Bile duct (tissue), 1 donor: ENCODE results near the genes MAPK13, BNIP5 and PI16.

GRCh38 chr6:36102151-36102917 lies 28.0 kb upstream of the MAPK13 start:
- PRO-cap: no peak

DNA sequence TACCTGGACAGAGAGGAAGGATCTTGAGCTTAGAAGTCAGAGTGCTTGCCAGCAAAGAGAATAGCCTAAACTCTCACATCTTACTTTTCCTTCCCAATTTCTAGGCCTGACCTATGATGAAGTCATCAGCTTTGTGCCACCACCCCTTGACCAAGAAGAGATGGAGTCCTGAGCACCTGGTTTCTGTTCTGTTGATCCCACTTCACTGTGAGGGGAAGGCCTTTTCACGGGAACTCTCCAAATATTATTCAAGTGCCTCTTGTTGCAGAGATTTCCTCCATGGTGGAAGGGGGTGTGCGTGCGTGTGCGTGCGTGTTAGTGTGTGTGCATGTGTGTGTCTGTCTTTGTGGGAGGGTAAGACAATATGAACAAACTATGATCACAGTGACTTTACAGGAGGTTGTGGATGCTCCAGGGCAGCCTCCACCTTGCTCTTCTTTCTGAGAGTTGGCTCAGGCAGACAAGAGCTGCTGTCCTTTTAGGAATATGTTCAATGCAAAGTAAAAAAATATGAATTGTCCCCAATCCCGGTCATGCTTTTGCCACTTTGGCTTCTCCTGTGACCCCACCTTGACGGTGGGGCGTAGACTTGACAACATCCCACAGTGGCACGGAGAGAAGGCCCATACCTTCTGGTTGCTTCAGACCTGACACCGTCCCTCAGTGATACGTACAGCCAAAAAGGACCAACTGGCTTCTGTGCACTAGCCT lies 21.9 kb upstream of the MAPK13 start:
- PRO-cap: no peak

- PRO-cap: no peak
These were observed 10.9 kb upstream of the MAPK13 start for GRCh38 chr6:36118964-36120170.

GRCh38 chr6:36122793-36123348 lies 7.4 kb upstream of the MAPK13 start:
- PRO-cap: no peak

GRCh38 chr6:36130148-36131191 lies at the start of gene MAPK13:
Gene MAPK13 (plus strand): TSS chr6:36130513.
- PRO-cap: unidirectional peak, plus-strand start at chr6:36130198; bidirectional peak, plus-strand start at chr6:36130503, minus-strand start at chr6:36130390

- PRO-cap: no peak
These were observed 799 bp downstream of the MAPK13 start for GRCh38 chr6:36131192-36131431.

GRCh38 chr6:36139417-36140049 lies 9.2 kb downstream of the MAPK13 start:
- PRO-cap: no peak

- PRO-cap: no peak
These were observed 418 bp downstream of the PNPLA1 start for GRCh38 chr6:36270219-36270736.

DNA sequence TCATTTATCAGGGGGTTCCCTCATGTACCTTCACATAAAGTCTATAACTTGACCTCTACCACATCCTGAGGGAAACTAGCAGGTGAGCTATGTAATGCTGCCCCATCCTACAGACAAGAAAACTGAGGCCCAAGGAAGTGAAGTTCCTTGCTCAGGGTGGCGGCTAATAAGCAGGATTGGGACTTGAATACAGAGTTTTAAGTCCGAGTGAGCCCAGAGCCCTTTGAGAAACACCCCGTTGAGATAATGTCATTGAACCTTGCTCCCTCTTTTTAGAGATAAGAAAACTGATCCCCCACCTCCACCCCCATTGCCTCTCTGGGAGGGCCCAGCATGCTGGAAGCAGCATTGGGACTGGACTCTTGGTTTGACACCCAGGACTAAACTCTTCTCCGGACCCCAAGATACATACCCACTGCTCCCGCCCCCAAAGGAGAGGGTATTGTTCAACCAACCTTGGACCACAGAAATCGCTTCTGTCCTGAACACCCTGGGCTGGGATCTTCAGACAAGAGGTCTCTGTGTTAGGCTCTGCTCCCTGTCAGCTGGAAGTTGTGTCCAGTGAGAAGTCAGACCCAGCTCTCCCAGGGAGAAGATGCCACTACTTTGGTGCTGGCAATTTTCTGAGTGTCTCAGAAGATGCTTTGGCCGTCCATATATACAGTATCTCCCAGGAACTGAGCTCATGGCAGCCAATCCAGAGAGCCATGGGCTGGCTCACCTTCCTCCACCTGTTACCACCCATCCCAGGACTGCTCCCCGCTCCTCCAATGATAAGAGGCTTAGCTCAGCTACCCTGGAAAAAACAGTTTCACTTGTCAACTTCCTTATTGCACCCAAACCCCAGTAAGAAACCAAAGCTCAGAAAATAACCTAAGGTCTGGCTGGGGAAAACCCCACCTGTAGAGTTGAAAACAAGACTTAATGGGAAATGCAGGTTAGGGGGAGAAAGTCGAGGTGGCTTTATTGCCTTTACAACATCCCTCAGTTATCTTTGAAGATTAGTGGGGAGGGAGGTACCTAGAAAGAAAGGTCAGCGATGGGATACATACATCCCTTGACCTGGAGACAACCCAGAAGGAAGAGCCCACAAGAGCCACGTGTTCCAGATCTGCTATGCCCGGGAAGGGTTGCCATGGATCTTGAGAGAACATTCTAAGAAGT lies at the start of gene BNIP5:
TSS of gene BNIP5 (minus strand) at position 632 of the 1,164 bp plus-strand sequence.
- PRO-cap: unidirectional peak, minus-strand start at position 632 of the sequence

- PRO-cap: no peak
These were observed 23.9 kb downstream of the ETV7 start for GRCh38 chr6:36363467-36364012.

DNA sequence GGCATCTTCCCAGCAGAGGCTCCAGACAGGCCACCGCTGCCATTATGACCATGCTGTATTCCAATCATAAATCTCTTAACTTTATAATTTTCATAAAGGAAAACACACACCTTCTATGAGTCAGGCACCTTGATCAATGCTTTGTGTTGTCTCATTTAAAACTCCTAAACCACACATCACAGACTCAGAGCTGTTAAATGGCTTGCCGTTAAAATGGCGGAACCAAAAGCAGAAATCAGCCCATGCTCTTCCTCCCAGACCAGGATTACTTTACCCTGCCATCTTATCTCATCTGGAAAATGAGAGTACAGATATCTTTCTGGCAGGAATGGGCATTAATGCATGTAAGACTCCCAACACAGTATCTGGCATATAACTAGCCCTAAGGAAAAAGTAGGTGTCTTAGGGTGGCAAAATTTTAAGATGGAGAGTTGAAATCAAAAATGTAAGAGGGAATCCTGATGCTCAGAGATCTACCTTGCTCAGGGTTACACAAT lies 36.6 kb downstream of the STK38 start:
- PRO-cap: no peak

DNA sequence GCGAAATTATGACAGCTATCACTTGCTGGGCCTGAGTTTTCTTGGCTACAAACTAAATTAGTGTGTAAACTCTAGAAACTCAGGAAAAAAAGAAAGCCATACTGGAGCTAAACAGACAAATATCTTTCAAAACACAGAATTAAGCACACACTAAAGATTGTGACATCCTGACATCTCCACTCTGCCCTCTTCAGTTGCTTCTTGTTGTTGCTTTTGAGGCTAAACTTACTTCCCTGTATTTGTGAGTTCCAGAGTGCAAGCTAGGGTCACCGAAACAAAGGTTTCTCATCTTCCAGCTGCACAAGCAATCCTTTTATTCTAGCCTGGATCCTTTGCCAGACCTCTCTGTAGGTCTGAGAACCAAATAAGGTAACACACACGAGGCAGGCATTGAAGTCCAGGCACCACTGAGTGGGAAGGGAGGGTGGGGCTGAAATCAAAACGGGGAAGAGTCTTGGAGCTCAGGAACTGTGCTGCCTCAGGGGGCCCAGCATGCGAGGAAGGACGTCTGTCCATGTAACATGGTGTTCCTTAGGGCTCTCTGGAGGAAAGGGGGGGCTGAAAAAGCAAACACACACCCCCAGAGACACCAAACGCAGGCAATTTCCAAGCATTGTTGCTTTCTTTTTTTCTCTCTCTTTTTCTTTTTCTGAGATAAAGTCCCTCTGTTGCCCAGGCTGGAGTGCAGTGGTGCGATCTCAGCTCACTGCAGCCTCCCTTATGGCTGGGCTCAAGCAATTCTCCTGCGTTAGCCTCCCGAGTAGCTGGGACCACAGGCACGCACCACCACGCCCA lies 14.3 kb upstream of the SRSF3 start:
- PRO-cap: no peak

DNA sequence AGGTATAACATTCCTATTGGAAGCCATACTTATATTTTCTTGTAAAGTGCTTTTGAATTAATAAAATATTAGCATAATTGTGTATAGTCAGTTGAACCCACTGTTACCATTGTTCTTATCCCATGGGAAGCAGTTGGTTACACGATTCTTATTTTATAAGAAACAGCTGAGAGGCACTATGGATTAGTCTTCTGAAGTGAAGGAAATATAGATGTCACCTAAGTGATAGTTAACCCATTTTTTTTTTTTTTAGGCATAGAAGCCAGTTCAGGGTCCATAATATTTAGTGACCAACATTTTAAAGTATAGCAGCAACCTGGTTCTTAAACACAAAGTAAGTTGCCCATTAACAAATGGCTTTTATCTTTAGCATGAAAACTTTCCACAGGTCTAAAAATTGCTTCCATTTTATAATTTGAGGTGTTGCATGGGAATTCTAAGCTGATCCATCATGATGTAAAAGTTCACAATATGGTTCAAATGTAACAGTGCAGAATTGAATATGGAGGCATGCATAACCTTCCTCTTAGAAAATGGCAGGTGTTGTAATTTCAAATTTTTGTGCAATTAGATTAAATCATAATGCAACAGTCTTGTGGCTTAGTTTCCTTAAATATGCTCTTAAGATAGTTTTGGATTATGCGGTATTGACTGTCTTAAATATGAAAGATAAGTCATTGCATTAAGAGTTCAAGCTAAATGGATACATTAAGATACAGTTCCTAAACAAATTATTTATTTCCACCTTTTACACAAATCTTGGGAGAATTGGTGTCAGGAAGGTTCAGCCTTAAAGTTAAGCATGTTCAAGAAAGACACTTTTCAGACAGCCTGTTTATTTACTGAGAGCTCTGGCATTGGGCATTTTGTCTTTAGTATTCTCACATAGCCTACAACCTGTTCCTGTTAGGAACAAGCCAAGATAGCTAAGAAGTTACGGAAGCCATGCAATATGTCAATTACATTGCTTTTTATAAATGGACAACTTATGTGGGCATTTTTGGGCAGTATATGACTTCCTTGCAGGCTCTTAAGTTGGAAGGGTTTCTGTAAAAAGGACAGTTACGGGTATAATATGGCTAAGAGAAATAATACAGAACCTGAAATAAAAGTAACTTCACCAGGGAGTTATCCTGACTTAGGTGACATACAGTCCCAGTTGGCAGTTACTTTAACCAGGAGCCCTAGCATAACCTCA lies 9.1 kb downstream of the SRSF3 start:
- PRO-cap: no peak

DNA sequence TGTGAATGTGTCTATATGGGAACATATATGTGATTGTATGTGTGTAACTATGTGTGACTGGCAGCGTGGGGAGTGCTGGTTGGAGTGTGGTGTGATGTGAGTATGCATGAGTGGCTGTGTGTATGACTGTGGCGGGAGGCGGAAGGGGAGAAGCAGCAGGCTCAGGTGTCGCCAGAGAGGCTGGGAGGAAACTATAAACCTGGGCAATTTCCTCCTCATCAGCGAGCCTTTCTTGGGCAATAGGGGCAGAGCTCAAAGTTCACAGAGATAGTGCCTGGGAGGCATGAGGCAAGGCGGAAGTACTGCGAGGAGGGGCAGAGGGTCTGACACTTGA lies 29.8 kb downstream of the SRSF3 start:
- PRO-cap: no peak

DNA sequence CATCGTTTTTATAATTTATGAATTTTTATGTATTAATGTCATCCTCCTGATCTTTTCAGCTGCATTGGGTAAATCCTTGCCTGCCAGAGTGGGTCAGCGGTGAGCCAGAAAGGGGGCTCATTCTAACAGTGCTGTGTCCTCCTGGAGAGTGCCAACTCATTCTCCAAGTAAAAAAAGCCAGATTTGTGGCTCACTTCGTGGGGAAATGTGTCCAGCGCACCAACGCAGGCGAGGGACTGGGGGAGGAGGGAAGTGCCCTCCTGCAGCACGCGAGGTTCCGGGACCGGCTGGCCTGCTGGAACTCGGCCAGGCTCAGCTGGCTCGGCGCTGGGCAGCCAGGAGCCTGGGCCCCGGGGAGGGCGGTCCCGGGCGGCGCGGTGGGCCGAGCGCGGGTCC lies 263 bp upstream of the CDKN1A start:
- PRO-cap: bidirectional peak, plus-strand start outside the sequence, minus-strand start at position 238 of the sequence

DNA sequence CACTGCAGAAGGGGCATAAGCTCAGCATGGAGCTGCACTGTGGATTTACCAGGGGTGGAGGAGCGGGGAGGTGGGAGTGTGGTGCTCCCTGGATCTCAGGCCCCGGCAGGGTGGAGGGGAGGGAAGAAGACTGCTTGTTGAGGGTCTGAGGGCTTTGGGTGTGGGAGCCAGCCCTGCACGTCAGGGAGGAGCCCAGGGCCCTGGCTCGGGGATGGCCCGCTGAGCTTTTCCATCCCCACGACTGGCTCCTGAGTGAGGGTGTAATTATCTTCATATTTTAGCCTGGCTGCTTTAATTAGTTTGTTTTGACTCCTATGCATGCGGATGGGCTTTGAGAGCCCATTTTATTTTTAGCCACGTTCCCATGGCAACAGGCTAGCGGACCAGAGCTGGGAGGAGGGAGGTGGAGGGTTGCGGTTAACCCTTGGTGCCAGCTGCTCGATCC lies 68.1 kb downstream of the RAB44 start:
- PRO-cap: no peak

DNA sequence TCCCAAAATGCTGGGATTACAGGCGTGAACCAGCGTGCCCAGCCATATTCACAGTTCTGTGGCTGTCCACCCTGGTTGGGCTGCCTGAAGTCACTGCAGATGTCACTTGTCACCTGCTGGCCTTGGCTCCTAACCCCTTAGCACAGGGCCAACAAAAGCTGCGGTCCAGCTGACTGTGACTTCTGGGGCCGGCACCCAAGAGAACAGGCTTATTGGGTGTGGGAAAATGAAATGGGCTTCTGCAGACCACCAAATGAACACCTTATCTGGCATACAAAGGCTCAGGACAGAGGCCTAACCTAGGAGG lies 70.8 kb downstream of the CPNE5 start:
- PRO-cap: no peak

DNA sequence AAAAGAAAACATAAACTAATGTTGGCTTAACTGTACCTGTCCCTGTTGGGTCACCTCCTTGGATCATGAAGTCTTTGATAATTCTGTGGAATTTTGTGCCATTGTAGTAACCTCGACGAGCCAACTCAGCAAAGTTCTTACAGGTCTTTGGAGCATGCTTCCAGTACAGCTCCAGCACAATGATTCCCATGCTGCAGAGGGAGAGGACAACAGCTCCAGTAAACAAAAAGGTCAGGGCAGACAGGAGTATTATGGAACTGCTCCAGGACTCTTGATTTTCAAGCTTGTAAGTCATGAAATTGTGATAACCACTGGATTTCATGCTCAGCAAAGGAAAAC lies 3.0 kb downstream of the PPIL1 start:
- PRO-cap: no peak

DNA sequence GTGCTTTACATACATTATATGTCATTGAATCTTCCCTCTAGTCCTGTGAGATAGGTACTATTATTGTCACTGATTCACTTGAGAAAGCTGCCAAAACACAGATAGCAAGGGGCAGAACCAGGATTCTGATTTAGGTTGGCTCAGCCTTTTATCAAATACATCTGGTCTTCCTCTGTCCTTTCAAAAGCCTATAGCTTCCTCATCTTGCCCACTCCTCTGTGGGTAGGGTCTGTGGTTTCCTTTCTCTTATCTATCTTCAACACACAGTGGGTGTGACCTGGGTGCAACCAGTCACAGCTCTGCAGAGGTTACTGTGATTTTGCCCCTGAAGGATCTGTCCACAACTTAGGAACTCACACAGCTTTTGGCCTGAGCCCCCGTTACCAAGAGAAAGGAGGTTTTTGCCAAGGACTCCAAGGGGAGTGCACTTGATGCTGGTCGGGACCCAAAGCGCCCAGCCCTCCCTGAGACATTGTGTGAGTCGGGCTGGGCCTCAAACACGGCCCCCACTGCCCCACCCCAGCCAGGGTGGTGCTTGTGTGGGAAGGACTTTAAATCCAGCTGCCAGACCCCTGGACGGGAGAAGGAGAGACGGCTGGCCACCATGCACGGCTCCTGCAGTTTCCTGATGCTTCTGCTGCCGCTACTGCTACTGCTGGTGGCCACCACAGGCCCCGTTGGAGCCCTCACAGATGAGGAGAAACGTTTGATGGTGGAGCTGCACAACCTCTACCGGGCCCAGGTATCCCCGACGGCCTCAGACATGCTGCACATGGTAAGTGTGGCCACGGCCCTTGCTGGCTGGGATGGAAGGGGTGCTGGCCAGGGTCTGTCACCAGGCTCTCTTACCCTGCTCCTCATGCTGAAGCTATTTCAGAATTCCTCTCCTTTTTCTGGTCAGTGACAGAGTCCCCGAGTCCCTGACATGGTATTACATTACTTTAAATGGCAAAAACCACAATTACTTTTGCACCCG lies at the start of gene PI16:
TSS of gene PI16 (plus strand) at position 582 of the 976 bp plus-strand sequence.
- PRO-cap: unidirectional peak, plus-strand start at position 582 of the sequence

DNA sequence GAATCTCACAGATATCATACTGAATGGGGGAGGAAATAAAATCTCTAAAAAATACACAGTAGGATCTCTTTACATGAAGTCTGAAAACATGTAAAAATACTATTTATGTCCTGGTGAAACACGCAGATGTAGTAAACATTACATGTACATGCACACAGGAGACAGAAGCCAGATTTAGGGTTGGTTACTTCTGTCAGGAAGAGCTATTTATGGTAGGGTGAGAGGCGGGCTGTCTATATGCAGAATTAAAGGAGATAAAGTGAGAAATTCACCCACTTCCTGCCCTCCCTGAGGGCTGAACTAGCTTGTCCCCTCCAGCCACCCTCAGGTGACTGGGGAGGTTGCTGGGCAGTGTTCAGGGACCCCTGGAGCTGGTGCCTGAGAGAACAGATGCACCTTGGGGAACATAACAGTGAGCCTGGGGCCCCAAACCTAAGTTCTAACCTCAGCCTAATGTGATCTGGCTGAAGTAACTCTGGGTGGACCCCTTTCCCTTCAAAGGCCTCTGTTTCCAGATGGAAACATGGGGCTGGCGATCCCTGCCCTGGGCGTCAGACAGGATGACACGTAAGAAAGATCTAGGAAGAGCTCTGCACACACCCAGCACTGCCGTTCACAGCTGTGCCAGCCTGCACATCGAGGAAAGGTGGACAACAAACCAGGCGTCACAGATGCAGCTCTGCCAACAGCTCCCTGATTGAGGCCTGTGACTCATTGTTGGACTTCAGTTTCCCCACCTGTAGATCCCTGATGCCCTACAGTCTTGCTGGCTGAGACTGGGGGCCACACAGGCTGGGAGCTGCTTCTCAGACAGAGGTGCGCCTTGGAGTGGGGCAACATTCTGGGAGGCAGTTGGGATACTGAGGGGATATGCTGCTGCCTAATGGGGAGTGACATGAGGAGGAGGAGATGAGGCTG lies 1.3 kb downstream of the PI16 start:
- PRO-cap: no peak